ENCODE results near the genes ANKDD1A, UBAP1L and INTS14.

DNA sequence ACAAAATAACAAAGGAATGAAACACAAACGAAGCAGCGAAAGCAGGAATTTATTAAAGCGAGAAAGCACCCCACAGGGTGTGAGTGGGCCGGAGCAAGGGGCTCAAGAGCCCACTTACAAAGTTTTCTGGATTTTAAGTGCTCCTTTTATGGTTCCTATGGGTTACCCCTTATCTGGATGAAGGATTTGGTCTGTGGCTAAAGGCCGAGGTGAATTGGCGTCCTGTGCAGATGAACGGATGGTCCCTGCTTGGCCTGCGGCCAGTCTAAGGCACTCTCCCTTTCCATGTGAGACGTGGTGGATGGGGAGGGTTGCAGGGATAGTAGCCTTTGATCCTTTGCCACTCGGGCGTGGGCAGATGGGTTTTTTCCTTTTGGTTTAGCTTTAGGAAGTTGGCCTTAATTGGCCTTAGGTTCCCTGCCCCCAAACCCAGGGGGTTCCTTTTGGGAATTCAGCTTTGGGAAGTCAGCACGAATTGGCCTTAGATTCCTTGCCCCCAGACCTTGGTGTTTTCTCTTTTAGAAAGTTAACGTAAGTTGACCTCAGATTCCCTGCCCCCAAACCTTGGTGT is 1.2 kb downstream of the SNX1 start:
- RRBS: no CpG with 5 or more reads among the region's 13 CpGs

DNA sequence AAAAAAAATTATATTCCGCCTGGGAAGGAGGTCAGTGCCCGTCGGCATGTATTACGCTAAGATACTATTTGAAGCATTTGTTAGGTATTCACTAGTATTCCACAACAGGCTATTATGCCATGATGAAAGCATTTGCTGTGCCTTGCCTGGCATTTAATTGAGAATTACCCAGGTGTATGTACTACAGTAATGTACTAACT is 3.2 kb downstream of the TRIP4 start:
- RRBS: no CpG with 5 or more reads among the region's 4 CpGs

DNA sequence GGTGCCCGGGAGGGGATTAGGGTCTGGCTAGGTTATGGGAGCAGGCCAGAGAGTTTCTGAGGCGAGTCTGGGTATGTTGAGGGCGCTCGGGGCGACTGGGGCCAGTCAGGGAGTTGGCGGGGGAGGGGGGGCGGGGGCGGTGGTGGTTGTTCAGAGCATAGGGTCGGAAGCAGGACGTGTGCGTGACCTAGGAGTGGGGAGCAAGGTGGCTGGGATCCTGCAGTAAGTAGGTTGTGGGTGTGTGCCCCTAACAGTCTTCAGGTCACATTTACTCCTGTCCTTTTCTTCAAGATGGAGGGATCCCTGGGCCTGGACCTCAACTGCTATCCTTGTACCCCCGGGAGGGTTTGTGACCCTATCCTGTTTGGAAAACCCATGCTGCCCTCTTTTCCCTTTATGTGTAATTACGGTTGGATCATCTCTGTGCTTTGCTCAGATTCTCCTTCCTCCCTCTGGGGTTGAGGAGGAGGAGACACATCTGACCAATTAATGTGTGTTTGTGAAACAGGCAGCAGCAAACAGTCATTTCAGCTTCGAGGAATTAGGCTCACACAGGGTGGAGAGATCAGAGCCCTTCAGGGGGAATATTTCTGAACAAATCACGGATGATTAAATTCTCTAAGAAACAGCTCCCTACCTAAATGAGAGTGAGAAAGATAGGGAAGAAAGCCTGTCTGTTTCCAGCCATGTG is 864 bp downstream of the ZNF609 start:
- RRBS: no CpG with 5 or more reads among the region's 15 CpGs

DNA sequence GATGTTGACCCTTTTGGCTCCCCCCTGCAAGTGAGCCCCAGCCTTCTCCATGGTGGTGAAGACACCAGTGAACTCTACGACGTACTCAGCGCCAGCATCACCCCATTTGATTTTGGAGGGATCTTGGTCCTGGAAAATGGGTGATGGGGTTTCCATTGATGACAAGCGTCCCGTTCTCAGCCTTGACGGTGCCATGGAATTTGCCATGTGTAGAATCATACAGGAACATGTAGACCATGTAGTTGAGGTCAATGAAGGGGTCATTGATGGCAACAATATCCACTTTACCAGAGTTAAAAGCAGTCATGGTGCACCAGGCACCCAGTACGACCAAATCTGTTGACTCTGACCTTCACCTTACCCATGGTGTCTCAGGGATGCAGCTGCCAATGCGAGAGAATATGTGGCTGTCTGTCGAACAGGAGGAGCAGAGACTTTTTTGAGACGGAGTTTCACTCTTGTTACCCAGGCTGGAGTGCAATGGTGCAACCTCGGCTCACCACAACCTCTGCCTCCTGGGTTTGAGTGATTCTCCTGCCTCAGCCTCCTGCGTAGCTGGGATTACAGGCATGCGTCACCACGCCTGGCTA is 69.0 kb downstream of the ZNF609 start:
- RRBS: no CpG with 5 or more reads among the region's 14 CpGs

DNA sequence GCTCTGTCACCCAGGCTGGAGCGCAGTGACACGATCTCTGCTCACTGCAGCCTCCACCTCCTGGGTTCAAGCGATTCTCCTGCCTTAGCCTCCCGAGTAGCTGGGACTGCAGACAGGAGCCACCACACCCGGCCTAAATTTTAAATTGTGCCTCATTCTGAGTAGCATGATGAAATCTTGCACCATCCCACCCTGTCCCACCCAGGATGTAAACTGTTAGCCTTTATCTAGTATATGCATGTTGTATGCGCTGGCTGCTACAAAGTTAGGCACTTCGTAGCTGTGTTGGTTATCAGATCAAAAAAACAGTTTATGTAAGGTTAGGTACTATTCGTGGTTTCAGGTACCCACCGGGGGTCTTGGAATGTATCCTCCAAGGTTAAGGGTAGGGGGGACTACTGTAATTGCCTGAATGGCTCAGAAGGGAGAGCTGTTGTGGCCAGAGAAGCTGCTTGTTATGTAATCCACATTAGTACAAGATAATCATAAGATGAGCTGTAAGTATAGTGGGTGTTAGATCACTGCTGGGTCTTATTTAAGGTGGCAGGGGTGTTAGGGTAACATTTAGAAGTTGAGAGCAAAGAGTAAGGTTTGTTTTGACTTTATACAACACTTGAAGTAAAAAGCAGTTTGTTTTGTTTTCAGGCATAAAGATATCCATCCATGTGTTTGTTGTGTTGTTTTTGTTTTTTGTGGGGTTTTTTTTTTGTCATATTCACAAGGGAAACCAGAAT is 103.7 kb downstream of the ZNF609 start:
- RRBS: no CpG with 5 or more reads among the region's 9 CpGs

DNA sequence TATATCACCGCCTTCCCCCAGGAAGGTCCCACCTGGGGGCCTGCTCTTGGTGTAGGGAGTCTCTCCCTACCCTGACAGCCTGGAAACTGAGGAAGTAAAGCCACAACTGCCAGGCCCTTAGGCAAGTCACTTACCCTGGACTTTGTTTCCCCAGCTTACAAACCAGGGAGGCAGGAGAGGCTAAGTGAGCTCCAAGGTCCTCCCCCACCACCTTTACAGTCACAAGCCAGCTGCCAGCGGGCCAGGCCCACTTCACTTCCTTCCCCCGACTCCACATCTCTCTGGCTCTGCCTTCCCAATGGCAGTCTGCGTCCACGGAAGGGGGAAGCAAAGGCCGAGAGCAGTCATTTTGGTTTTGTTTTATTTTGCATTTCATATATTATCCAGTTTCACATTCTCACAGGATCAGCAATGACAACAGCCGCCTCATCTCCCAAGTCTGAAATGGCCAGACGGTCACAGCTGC is 35.8 kb downstream of the RBPMS2 start:
- RRBS: no CpG with 5 or more reads among the region's 8 CpGs

- RRBS: no CpG with 5 or more reads among the region's 23 CpGs
Observed at GRCh38 chr15:64773776-64774566, 1.4 kb downstream of the RBPMS2 start.

DNA sequence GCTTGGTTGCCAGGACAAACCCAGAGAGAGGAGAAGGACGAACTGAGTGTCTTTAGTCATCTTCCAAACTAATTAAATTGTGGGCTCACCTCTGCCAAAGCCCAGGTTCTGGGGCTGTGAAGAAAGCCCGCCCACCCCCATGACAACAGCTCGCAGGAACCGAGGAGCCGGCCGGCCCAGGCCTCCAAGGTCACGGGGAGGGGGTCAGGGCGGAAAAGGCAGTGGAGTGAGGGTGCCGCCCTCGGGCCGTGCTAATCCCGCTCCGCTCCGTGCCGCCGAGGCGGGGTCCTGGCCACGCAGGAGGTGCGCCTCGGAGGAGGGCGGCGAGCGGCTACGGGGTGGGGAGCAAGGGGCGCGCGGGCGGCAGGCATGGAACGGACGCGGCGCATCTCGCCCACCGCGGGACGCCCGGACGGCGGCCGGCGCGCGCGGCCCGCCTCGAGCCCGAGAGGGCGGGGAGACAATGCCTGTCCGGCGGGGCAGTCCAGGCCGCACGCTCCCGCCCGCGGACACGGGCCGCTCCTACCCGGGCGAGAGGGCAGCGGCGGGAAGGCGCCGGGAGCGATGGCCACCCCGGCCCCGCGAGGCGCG is 727 bp downstream of the RBPMS2 start:
- RRBS: 1% methylated on average over 24 of the region's 69 CpGs

- RRBS: 52% methylated on average over 4 of the region's 14 CpGs
Observed at GRCh38 chr15:64801796-64802508, 23.5 kb downstream of the PIF1 start.

- RRBS: no CpG with 5 or more reads among the region's 14 CpGs
Observed at GRCh38 chr15:64816445-64816912, 9.0 kb downstream of the PIF1 start.

DNA sequence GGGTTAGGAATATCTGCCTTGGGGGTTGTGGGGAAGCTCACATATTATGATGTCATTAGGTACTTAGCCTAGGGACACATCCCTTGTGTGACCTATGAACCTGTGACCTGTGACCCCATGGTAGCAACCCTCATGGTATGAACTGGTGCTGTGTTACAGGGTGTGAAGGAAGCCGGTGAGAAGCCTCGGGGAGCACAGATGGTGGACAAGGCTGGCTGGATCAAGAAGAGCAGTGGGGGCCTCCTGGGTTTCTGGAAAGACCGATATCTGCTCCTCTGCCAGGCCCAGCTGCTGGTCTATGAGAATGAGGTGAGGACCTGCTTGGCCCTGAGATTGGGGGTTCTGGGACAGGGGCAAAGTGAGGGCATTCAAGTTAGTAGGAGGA is 6.7 kb downstream of the PLEKHO2 start:
- RRBS: no CpG with 5 or more reads among the region's 3 CpGs

- RRBS: no CpG with 5 or more reads among the region's 8 CpGs
Observed at GRCh38 chr15:64853633-64854666, 12.2 kb downstream of the PLEKHO2 start.

GRCh38 chr15:64911221-64912699 is at the start of gene ANKDD1A:
Gene ANKDD1A (plus strand): TSS chr15:64911902.
- RRBS: 10% methylated on average over 21 of the region's 91 CpGs

- RRBS: no CpG with 5 or more reads among the region's 1 CpG
Observed at GRCh38 chr15:65115138-65115352, at the start of gene UBAP1L. Gene UBAP1L (minus strand): TSS chr15:65115200.

- RRBS: under 1% methylated on average over 30 of the region's 80 CpGs
Observed at GRCh38 chr15:65132786-65133443, 693 bp downstream of the PDCD7 start.

DNA sequence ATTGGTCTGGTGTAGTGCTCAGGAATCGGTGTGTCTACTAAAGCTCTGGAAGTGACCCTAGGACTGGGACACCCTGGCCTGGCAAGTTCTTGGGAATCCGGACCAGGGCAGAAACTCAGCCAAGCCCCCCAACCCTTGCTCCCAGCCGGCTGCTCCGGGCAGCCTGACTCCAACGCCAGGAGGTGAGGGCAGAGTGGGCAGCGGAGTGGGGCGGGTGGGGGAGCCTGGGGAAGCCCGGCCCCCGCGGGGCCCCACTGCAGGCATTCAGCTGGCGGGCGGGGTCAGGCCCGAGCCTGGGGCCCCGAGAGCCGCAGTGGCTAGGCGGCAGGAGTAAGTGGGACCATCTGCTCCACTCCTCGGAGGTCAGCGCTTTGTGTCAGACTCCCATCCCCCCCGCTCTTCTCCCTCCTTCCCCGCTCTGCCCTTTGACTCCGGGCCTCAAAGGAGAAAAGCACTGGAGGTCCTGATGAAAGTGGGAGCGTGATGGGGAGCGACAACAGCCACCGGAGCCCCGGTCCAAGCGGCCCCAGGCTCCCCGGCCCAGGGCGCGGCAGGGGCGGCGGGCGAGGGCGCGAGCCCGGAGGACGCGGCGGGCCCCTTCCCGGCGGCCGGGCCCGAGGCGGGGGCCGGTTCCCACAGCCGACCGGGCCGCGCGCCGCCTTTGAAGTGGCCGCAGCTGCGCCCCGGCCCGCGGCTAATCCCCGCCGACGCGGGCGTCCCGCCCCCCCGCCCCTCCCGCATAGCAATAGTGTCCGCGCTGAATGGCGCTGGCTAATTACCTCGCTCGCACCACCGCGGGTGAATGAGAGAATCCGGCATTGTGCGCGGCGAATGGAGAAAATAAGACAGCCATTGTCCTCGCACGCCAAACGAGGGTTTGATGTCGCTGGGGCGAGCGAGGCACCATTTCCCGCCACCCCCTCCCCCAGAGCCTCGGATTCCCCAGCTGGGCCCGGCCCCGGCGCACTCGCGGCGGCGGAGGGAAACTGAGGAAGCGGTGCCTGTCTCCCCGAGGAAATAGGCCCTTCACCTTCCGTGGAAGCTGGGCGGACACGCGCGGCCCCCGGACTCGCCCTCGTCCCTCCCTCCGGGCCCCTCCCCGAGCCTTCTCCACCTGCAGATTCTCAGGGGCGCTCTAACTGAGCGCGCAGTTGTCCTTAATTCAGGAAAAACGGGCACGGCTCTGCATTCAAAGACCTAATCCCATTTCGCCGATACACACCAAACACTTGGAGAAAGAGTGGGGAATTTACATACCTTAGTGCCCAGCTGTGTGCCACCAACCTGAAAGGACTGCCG is 22.4 kb downstream of the IGDCC3 start:
- RRBS: 86% methylated on average over 25 of the region's 109 CpGs

DNA sequence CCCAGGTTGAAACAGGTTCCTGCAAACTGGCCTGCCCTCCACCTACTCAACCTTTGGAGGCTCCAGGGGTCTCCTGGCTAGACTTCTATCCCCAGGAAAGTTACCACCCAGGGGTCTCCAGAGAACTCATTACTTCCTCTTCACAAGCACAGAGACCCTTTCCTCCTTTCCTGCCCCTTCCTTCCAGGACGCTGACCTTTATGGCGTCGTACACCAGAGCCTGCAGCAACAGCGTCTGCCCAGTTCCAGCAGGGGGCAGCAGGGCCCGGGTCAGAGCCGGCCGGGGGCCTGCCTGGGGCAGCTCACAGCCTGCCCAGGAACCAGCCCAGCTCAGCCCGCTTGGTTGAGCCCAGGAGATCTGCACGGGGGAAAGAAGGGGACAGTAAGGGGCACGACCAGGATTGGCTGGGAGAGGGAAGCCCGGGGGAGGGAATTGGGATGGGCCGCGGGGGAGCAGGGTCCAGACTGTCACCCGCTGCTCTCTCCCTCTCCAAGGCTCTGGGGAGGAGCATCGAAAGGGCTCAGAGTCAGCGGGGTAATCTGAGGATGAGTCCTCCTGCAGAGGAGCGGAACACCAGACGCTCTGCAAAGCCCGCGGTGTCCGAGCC is 7.1 kb upstream of the IGDCC3 start:
- RRBS: no CpG with 5 or more reads among the region's 21 CpGs

DNA sequence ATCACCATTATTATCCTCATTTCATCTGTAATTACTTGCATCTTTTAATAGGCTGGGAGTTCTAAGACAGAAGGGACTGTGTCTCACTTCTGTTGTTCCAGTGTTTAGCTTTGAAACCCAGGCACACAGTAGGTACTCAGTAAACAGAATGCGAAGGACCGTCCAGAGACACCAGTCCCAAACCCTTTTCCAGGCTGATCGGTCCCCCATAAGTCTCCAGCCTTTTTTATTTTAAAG is 303 bp upstream of the HACD3 start:
- RRBS: no CpG with 5 or more reads among the region's 3 CpGs

DNA sequence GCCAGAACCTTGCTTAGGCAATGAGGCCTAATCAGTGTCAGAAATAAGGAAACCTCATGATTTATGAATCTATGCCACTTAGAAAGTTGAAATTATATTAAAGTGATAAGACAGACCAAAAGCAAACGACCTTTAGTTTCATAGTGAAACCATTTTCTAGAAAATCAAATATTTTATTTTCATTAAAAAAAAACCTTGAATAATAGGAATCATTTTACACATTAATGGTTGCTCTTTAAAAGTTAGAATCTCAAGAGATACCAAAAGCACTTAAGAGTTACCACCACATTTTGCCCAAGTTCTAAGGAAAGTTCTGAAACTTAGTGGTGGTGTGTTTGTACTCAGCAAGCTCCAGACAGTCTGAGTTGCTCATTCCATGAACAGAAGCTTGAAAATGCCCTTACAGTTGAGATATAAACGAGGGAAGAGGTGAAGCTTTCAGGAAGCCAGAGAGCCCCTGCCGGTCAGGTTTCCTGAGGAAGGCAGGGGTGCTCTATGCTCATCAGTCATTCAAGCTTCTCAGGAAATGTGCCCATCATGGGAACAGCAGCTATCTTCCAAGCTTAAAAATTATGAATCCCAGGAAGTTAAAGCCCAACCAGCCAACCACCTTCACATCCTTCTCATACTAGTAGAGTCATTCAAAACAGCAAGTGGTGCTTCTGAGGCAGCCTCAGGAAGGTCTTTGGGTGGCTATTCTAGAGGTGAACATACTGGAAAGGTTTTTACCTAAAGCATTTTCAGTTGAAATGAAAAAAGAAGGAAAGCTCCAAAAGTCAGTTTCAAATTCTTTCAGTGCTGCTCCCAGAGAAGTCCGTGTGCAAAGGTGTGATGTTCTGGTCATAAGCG is 32.1 kb downstream of the INTS14 start:
- RRBS: no CpG with 5 or more reads among the region's 5 CpGs

GRCh38 chr15:65610593-65611883 is at the start of gene INTS14:
Gene INTS14 (minus strand): TSS chr15:65611131.
- RRBS: 2% methylated on average over 23 of the region's 74 CpGs

Measured in CMK (cell line).